Metastatic Pancreatic Carcinoma in the Ovary (tissue), 1 donor: ENCODE data around the gene ZRANB1.

- PRO-cap = no peak
Measured at GRCh38 chr10:124615946-124616486, 128.2 kb downstream of the FAM53B start.

DNA sequence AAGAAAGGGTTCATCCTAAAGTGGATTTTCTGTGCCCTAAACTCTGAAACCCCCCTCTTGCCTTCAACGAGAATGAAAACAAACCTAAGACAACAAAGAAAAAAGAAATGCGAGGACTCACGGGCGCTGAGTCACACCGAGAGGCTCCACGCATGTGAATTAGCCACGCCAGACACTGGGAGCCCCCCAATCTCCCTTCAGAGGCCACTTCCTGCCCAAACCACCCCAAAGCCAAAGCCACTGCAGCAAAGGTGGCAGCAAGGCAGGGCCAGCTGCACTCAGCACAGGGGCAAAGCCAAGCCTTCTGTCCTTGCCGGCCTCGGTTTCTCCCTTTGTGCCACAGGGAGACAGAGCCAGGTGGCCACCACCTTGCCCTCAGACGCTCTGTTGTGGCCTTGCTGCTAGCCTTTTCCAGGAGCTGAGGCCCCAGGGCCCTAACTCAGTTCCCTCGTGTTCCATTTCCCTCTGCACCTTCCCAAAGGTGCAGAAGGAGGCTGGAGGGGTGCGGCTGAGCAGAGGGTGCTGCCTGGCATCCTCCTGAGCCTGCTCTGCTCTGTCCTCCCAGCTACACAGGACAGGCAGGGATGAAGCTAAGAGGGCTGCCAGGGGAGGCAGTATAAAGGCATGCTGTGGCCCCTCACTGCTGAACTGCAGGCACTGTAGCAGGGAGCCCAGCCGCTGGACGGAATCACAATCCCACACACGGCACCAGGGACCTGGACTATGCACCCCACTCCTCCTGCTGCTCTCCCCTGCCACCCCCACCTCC lies 93.2 kb downstream of the FAM53B start:
- PRO-cap = no peak

- PRO-cap = no peak
Measured at GRCh38 chr10:124657796-124658313, 86.3 kb downstream of the FAM53B start.

GRCh38 chr10:124678079-124678430 lies 66.1 kb downstream of the FAM53B start:
- PRO-cap = no peak

- PRO-cap = no peak
Measured at GRCh38 chr10:124697612-124698148, 46.5 kb downstream of the FAM53B start.

DNA sequence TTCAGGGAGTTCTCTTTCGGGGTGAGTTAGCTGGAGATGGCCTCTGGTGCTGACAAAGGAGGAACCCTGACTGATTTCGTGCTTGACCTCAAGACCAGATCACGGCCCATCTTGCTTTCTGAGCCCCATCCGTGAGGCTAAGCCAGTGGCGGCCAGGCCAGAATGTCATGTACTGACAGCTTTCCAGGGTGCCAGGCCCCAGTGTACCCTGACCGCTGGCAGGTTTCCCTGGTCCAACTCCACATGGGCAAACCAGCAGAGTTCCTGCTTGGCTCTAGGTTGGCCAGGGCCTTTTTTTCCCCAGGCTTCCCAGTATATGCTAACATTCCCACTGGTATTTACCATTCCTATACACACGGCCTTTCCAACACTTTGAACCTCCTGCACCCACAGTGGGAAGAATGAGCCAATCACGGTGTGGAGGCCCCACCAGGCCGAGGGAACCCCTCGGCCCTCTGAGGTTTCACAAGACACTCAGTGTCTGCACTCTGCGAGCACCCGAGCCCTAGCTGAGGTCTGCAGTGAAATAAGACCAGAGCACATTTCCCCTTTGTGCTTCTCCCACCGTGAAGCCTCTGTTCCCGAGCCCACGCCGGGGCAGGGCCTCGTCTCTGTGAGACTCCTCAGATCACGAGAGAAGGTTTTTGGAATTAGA lies 44.1 kb downstream of the FAM53B start:
- PRO-cap = no peak

DNA sequence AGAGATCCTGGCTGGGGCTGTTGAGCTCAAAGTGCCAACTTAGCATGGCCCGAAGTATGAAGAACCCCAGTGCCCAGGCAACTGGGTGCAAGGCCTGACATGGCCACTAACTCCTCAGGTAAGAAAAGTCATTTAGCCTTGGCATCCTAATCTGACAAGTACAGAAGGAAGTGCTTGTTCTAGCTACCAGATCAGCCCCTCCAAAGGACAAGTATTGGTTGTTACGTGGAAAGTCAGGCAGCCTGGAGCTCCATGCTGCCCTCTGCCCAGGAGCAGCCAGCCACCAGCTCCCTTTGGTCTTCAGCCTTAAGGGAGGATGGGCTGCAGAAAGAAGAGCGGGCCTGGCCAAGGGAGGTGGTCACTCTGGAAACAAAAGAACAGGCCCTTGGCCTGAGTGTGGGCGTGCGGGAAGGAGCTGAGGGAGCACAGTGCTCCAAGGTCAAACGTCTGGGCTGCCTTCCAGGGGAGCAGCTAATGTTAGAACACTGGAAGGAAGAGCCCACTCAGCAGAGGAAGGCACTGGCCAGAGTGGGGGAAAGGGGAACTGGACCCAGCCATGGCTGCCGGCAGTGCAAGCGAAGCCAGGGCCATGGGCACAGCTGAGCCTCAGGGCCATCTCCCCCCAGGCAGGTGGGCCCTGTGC lies 42.9 kb downstream of the FAM53B start:
- PRO-cap = no peak

DNA sequence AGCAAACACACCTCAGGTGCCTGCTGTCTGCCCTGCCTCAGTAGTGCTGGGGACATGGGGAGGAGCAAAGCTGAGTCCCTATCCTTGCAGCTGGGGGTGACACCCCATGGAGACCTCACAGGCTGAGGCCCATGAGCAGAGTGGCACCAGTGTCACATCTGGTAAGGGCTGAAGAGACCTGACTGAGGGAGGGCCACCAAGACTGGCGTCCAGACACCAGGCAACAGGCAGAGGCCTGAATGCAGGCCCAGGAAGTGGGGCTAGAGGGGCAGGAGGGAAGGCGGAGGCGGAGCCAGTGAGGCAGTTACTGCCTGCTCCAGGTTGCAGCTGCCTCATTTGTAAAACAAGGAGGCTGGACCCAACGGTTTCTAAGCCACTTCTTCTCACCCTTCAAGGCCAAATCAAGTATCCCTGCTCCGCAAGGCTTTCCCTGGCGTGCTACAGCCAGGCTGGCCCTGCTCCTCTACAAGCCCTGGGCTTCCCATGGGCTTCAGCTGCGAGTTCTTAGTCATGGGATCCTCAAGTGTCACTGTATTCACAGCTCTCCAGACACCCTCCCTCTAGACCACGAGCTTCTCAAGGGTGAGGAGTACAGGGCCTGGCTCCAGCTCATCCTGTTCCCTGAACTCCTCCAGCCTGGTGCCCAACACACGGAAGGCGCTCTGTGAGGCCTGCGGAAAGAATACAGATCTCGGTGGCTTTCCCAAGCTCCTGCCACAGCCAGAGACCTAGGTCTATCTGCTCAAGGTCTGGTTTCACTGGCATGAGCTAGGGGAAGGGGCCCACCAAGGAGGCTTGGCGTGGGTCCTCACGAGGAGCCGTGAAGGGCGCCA lies 38.9 kb downstream of the FAM53B start:
- PRO-cap = no peak

DNA sequence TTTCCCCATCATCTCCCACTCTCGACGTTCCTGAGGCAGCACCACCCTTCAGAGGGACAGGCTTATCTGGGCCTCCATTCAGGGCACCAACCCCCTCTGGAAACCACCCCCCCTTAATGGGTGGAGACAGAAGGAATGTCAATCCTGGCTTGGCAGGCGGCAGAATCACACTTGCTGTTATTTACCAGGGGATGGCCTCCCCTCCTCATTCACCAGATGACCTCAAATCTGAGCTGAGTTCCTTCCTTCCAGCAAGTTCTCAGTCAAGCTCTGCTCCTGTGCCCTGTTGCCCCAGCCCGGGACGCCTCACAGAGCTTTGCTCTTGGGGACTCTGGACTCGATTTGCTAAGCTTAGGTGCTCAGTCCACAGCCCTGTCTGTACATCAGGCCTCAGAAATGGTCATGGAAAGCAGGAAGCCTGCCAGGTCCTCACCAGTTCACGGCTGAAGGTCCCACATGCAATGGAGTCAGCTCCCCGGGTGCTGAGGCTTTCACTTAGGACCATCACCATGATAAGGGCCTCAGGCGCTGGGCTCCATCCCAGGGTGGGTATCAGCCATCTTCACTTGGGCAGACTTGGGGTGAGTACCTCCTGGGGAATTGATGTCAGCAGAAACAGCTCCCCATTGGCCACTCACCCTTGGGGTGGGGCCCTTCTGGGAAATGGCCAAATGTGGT lies 37.8 kb downstream of the FAM53B start:
- PRO-cap = no peak

DNA sequence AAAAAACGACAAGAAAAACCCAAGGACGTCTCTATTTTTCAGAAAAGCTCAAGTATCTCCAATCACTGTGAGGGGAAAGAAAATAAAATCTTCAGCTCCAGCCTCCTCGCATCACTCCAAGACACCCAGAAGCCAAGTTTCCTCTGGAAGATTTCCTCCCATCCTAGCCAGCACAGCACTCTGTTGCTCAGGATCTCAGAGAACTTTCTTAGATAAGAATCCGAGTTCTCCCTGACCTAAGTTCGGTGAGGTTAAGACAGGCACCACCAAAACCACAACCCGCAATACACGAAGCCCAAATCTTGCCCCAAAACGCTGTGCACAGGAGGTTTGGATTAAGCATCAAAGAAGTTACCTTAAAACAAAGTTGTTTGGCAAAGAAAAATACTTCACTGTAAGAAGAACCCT lies 4.2 kb downstream of the FAM53B start:
- PRO-cap = no peak

- PRO-cap = no peak
Measured at GRCh38 chr10:124748993-124749723, 5.0 kb upstream of the FAM53B start.

- PRO-cap = no peak
Measured at GRCh38 chr10:124941835-124942264, at the start of gene ZRANB1. ZRANB1 (plus strand) TSS chr10:124942123.

DNA sequence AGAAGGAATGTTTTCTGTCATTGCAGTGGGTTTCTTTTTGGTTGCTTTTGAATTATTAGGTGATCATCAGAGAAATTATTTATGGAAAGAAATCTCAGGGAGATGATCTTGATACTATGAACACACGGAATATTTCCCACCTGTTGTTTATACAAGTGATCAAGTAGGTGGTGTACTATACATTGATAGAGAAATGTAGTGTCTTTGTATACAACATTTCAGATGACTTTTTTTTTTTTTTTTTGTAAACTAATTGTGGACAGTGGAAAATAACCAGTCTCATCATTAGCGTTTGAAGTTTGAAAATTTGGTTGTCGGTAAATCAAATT lies 39.2 kb downstream of the ZRANB1 start:
- PRO-cap = no peak

DNA sequence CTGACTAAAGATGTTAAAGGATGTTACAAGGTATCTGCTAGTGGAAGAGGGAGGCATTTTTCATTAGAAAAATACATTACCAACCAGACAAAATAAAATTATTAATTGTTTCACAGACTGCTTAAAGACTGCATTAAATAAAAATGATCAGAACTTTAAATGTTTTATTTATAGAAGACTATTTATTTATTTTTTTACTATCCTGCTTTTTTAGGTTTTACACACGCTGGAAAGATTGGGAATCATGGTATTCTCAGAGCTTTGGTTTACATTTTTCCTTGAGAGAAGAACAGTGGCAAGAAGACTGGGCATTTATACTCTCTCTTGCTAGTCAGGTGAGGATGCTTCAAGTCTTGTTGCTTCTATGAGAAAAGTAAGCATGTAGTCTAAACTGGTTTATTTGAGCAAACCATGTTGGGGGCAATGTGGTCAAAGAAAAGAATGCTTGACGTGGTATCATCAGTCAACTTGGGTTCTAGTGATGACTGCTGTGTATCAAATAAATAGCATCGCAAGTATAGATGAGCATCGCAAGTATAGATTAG lies 39.6 kb downstream of the ZRANB1 start:
- PRO-cap = no peak

DNA sequence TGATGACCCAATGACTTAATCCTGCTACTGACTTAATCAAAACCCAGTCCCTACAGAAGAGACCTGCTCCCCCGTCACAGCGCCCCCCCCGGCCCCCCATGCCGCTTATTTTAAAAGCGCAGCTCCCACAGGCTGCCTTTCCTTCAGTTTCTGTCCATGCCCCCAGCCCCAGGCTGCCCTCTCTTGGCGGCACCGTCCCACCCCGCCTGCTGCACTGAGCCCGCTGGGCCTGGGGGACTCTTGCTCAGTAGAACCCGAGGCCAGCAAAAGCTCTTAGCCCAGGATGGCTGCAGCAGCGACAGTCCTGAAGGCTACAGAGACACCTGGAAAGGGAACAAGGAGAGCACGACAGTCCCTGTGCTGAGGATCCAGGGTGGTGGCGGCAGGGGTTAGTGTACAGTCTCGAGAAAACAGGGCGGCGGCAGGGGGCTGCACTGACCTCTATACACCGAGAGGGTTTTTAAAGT lies 31.7 kb downstream of the CTBP2 start:
- PRO-cap = no peak

- PRO-cap = no peak
Measured at GRCh38 chr10:124997465-124998629, 30.0 kb downstream of the CTBP2 start.

DNA sequence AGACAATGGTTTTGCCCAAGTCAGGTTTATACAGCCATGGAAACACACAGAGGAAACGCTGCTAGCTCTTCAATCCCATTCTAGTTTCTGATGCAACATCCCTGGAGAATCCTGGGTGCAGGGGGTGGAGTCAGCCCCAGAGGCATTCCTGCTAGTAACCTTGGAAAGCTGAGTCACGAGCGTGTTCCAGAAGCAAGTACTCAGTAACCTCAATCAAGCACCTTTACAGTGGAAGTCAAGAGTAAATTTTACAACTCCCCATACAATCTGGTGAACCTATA lies 9.3 kb upstream of the CTBP2 start:
- PRO-cap = unidirectional peak, minus-strand start at position 82 of the sequence

DNA sequence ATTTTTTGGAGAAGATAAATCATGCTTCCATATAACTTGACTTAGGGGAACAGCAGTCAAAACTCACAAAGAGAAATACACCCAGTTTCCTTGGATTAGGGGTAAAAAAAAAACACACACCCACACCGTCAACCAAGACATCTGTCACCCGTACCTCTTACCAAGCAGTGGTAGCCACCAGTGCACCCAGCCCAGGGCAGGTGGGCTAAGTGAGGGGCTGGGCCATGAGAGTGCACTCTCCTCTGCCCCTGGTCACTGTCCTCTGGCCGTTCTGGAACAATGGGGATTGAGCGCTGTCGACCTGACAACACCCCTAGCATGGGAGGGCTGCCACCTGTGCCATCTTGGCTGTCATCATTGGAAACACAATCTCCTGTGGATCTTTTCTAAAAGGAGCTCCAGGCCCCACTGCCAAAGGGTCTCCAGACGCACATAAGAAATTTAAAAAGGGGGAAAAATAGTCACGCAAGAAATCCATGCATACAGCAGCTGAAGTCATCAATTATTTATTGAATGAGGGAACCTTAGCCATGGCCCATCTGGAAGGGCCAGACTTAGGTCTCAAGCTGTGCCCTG lies 52.4 kb upstream of the CTBP2 start:
- PRO-cap = no peak

GRCh38 chr10:125084599-125085686 lies 57.1 kb upstream of the CTBP2 start:
- PRO-cap = no peak

DNA sequence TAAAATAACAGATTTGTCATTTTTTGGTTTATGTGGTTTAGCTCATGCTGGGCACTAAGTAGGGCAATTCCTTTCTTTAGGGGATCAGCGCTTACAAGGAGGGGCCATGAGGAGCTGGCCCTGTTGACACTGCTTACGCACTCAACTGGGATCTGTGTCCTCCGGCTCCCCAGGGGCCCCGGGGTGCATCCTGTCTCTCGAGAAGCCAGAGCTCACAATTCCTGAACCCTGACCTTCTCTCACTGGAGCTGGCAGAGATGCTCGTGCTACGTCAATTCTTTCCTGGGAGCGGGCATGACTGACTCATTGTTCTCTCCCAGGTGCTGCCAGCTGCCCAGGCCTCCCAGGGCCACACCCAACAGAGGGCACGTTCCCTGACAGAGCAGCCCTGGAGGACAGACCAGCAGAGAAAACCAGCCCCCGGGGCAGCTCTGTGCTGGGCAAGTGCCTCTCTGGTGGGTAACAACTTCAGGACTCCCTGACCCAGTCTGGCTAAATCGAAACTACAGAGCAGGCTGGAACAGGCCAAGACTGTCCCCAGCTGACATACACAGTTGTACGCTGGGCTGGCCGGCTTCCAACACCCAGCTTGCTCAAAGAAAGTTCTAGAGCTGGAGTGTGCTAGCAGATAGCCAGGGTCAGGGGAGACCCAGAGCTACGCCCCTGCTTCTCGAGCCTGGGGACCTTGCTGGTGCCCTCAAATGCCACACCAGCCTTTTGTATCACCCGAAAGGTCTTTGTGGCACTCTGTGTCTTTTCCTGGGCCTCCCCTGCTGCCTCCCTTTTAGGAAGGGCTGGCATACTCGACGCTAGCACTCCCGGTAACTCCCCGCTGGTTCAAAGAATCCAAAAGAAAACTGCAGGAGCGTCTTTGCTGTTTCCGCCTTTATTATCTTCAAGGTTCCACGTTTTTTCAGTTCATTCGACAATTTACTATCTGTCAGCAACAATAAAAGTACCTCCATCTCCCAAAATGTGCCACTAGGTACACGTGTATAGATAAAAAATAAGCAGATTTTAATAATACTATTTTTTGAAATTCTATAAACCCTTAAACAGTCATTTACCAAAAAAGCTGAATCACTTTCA lies 96.0 kb upstream of the CTBP2 start:
- PRO-cap = no peak